Esophagus squamous epithelium (tissue), 4 donors: ENCODE results near the gene RAB23.

DNA sequence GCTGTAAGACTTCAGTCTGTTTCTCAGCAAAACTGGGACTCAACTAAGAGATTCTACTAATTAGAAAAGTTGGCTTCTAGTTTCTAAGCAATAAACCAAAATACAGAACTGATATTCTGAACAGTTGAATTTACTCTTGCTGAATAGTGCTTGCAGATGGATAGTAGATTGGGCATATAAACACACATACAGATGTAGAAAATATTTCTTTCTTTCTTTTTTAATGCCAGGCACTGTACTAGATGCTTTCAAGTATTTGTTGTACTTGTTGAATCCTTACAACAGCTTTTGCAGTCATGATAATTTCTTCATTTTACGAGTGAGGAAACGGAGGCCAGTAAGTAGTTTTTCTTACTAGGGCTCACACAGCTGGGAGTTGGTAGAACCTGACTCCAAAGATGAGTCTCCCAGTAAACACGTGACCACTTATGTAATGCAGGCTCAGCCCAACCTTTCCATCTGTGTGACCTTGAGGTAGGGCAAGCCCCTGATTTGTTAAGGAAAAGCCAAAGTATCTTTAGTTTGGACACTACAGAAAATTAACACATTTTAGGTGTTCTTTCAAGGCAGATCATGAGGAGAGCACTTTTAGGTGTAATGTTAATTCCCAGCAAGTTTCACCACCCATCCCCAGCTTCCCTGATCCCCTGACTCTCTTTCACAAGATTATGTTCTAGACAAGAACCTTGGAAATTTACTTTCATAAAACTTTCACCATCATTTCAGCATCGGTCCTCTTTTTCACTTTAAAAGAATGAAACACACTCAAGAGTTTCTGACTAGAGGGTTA is 111.2 kb downstream of the LRRC1 start:
- PRO-cap: no peak
- RAMPAGE, long total RNA, 4 experiments: no peak in any of the 4 experiments

- PRO-cap: unidirectional peak, plus-strand start at chr6:53919101
- RAMPAGE, long total RNA, 4 experiments: no peak in any of the 4 experiments
These were observed 124.1 kb downstream of the LRRC1 start for GRCh38 chr6:53918858-53919285.

DNA sequence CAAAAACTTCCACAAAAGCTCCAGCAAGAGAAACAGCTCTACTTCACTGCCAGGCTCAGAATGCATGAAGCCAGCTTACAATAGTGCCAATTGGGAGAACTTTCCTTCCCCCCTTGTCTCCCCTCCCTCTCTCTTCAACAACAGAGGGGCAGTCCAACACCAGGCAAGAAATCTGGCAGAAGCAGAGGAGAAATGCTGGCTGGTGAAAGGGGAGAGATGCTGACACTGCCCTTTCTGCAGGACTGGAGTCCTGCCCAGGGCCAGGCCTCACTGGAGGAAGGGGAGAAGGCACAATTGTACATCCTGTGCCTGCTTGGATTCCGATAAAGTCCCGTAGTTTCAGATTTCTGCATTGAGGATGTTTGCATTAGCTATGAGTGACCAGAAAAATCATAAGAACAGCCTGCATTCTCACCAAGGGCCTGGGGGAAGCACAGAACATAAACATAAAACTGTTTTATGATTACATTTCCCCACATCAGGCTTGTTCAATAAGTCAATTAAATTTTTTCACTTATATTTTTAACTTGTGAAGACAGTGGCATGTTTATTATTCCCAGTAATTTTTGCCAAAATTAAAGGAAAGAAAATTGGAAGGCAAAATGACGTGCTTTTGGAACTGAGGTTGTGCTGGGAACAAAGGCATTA is 148.7 kb downstream of the LRRC1 start:
- PRO-cap: no peak
- RAMPAGE, long total RNA, 4 experiments: no peak in any of the 4 experiments

- PRO-cap: unidirectional peak, minus-strand start at chr6:54801816
- RAMPAGE, long total RNA, 4 experiments: no peak in any of the 4 experiments
These were observed 44.8 kb upstream of the FAM83B start for GRCh38 chr6:54801663-54802272.

DNA sequence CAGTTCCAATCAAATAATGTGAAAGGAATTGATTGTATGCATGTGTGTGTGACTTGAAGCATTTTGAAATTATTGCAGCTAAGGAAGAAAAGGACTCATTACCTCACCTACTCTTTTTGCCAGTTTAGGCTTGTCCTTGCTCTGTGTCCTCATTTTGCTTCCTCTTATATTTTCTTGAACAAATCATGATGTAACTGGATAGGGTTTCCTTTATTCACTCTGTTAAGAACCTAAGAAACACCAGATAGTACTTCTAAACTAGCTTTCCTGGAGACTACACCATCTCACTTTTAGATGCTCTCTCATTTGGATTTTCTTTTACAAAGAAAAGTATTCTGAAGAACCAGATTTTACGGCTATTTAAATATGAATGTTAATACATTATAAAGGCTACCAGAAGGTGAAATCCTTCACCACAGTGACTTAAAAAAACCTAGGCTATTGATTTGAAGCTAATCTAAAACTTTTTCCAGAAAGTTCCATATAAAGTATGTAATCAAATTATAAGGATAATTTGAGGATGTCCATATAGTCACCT is 2.4 kb downstream of the COL21A1 start:
- PRO-cap: unidirectional peak, plus-strand start at position 256 of the sequence
- RAMPAGE, long total RNA, 4 experiments: no peak in any of the 4 experiments

DNA sequence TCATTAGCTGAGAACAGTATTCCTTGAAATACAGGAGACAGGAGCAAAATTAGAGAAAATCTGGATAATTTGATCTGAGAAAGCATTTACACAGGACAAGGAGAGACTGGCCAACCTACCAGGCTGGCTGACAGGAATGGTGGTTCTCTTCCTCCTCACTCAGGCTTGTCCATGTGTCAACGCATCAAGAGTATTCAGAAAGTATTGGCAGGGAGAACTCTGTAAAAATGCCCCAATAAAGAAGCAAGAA is 124.8 kb upstream of the COL21A1 start:
- PRO-cap: no peak
- RAMPAGE, long total RNA, 4 experiments: no peak in any of the 4 experiments

DNA sequence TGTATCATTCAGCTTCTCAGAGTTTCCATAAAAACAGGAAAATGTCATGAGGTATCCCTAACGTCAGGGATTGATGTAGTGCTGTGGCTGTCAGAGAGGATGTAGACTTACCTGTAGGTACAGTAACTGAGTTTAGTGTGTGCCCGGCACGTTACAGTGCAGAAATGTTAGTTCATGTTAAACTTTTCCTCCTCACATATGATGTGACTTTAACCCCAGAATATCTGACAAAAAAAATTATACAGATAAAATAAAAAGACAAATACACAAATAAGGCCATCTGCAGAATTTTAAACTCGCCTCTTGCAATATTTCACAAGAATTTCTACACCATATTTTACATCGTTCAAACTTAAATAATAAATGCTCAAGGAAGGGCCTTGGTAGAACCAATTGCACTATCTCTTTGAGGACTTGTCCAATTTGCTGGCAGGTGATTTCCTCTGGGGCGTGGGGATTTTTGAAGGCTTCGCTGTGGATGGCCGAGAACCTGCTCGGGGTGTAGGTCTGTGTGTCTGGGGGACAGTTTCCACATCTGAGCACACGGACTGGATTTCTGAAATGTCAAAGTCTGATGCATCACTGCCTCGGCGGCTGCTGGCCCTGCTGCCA is 211.3 kb upstream of the COL21A1 start:
- PRO-cap: no peak
- RAMPAGE, long total RNA, 4 experiments: no peak in any of the 4 experiments

DNA sequence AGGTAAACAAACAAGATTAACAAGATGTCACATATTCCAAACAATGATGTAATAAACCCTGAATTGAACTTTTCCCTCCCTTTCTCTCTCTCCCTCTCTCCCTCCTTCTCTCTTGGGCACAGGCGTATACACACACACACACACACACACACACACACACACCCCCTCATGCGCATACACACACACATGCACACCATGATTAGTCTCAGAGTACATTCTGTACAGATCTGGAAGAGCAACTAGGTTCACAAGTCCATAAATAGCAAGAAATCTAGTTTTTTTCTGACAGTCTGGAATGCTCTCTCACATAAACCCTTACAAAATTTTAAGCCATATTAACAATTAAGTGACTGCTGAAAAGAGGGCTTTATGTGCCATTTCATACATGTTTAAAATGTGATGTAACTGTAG is 267.1 kb upstream of the COL21A1 start:
- PRO-cap: no peak
- RAMPAGE, long total RNA, 4 experiments: no peak in any of the 4 experiments

DNA sequence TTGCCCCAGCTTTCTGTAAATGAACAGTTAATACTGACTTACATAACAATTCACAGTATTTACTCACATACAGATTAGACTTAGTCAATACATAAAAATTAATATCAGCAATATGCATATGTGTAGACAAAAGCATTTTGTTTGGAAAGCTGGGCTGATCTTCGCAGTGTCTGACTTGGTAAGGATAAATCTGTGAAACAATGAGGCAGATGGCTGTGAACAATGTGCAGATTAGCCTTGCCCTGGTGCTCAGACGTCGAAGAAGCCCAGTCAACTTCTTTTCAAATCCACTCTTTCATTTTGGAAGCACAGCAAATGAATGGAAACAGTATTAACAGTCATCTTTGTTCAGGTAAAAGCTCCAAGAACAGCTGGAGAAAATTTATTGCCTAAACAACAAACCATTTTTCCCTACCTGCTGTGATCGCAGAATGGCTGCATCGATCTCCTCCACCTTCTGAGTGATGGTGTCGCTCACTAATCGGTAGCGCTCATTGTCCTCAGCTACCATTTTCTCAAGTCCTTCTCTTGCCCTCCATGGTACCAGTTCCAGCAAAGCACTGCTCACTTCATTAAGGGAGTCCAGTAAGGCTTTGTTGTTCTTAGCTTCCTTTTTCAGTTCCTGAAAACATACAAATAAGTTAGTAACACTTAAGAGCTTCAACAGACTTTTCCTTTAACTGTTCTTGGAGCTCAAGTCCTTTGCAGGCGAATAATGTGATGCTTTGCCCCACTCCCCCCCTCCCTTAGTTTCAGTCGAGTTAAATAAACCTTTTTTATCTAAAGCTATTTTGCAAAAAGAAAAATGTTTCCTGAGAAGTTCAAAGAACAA is 278.8 kb upstream of the COL21A1 start:
- PRO-cap: no peak
- RAMPAGE, long total RNA, 4 experiments: no peak in any of the 4 experiments

- PRO-cap: no peak
- RAMPAGE, long total RNA, 4 experiments: no peak in any of the 4 experiments
These were observed 351.0 kb upstream of the COL21A1 start for GRCh38 chr6:56598371-56598776.

GRCh38 chr6:56625024-56625483 is 329.6 kb downstream of the DST start:
- PRO-cap: unidirectional peak, minus-strand start at chr6:56625139
- RAMPAGE, long total RNA, 4 experiments: no peak in any of the 4 experiments

DNA sequence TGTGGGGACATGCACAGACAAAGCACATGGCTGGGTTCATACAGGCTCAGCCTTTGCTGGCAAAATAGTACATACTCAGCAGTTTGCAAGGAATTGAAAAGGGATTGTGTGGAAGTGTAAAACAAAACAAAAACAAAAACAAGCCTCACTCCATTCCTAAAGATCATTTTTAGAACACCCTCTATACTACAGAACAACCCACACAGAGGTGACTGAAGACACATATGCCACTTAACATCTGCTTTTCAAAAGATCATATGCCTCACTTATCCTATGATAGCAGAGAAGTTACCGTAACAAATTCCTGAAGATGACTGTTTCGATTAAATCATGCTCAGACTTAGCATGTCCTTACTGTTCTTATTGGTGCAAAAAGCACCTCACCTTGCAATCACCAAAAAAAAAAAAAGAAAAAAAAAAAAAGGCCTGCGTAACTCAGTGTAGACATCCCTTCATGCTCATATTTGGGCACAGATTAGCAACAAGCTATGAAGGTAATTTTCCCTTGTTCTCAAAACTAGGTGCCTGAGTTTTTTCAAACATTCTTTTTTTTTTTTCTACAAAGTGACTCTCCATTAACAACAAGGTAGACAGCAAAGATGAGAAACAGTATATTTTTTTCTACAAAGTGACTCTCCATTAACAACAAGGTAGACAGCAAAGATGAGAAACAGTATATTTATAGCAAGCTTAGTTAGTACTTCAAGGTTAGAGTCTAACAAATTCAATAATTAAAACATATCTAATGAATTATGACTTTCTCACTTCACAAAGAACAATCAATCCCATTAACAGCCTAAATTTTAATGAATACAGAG is 294.2 kb downstream of the DST start:
- PRO-cap: bidirectional peak, plus-strand start at position 461 of the sequence, minus-strand start at position 240 of the sequence
- RAMPAGE, long total RNA, 4 experiments: no peak in any of the 4 experiments

- PRO-cap: no peak
- RAMPAGE, long total RNA, 4 experiments: no peak in any of the 4 experiments
These were observed 276.6 kb downstream of the DST start for GRCh38 chr6:56678039-56678520.

DNA sequence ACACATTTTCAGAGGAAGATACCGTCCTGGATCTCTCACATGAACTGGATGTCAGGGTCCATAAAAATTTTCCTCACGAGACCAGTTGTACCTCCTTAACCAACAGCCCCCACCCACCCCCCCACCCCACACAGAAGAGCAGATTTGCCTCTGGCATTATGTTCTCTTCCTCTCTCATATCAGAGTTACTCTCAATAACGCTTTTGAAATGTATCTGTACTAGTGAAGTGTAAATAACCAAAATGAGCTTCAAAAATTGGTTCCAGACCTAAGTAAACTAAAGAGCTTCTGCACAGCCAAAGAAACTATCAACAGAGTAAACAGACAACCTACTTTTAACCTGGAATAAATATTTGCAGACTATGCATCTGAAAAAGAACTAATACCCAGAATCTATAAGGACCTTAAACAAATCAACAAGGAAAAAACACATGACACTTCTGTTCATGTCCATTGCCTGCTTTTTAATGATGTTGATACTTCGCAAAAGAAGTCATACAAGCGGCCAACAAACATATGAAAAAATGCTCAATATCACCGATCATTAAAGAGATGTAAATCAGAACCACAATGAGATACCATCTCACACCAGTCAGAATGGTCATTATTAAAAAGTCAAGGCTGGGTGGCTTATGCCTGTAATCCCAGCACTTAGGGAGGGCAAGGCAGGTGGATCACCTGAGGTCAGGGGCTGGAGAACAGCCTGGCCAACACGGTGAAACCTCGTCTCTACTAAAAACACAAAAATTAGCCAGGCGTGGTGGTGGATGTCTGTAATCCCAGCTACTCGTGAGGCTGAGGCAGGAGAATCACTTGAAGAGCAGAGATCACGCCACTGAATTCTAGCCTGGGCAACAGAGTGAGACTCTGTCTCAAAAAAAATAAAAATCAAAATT is 269.5 kb downstream of the DST start:
- PRO-cap: no peak
- RAMPAGE, long total RNA, 4 experiments: no peak in any of the 4 experiments

DNA sequence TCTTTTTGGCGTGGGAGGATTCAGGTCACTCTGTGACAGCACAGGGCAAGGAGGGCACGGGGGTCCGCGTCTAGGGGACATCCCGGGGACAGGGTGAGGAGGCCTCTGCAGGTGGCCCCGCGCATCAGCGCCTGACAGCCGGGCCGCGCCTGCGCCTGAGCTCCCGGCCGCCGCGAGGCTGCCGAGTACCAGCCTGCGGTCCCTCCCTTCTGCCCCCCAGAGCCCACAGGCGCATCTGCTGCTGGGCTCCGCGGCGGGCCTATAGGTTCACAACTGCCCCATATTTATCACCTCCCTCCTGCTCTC is 110.6 kb downstream of the DST start:
- PRO-cap: unidirectional peak, minus-strand start at position 133 of the sequence
- RAMPAGE, long total RNA, 4 experiments: no peak in any of the 4 experiments

- PRO-cap: no peak
- RAMPAGE, long total RNA, 4 experiments: no peak in any of the 4 experiments
These were observed 8.4 kb downstream of the KIAA1586 start for GRCh38 chr6:57054732-57055376.

- PRO-cap: no peak
- RAMPAGE, long total RNA, 4 experiments: no peak in any of the 4 experiments
These were observed 1.4 kb downstream of the BAG2 start for GRCh38 chr6:57173629-57173862.

- PRO-cap: unidirectional peak, plus-strand start at chr6:57221515; bidirectional peak, plus-strand start at chr6:57221720, minus-strand start at chr6:57221657
- RAMPAGE, long total RNA, 4 experiments: start-site peak on the minus strand in 1 of 4 experiments, at chr6:57222016-57222077 at its widest, 28 reads per replicate
These were observed 653 bp downstream of the RAB23 start for GRCh38 chr6:57221212-57222095.

DNA sequence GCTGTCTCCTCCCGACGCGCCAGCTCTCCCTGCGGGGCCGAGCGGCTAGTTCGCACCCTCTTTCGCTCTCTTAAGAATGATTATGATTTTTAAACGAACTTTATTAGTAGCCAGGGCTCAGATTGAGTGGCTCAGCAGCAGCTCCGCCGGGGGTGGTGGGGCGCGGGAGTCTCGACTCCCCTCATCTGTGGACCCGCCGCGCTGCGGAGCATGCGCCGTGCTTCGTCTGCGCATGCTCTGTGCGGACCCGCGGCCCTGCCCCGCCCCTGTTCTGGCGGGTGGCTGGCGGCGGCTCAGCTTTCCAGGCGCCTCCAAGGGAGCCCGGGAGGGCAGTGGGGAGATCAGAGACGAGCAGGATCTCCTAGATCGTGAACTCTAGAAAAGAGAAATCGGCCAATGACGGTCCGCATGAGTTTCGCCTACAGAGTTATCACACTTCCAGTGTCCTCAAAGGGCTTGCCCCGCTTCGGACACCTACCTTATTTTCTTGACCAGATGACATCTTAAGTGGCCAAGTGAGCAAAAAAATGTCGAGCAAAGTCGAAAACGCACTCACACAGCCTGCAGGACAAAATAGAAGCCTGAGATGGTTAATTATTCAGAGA is at the start of gene RAB23:
Gene RAB23, minus strand, starts transcription at position 212 of the 605 bp plus-strand sequence.
- PRO-cap: bidirectional peak, plus-strand start at position 314 of the sequence, minus-strand start at position 212 of the sequence
- RAMPAGE, long total RNA, 4 experiments: start-site peak on the minus strand in 3 of 4 experiments, centred at positions 188 to 202 of the sequence, 16 to 36 reads per replicate

- PRO-cap: no peak
- RAMPAGE, long total RNA, 4 experiments: no peak in any of the 4 experiments
These were observed 20.3 kb upstream of the RAB23 start for GRCh38 chr6:57242248-57242902.